Cardiac fibroblast (primary cell): ENCODE measurements around a stretch of chr22.

DNA sequence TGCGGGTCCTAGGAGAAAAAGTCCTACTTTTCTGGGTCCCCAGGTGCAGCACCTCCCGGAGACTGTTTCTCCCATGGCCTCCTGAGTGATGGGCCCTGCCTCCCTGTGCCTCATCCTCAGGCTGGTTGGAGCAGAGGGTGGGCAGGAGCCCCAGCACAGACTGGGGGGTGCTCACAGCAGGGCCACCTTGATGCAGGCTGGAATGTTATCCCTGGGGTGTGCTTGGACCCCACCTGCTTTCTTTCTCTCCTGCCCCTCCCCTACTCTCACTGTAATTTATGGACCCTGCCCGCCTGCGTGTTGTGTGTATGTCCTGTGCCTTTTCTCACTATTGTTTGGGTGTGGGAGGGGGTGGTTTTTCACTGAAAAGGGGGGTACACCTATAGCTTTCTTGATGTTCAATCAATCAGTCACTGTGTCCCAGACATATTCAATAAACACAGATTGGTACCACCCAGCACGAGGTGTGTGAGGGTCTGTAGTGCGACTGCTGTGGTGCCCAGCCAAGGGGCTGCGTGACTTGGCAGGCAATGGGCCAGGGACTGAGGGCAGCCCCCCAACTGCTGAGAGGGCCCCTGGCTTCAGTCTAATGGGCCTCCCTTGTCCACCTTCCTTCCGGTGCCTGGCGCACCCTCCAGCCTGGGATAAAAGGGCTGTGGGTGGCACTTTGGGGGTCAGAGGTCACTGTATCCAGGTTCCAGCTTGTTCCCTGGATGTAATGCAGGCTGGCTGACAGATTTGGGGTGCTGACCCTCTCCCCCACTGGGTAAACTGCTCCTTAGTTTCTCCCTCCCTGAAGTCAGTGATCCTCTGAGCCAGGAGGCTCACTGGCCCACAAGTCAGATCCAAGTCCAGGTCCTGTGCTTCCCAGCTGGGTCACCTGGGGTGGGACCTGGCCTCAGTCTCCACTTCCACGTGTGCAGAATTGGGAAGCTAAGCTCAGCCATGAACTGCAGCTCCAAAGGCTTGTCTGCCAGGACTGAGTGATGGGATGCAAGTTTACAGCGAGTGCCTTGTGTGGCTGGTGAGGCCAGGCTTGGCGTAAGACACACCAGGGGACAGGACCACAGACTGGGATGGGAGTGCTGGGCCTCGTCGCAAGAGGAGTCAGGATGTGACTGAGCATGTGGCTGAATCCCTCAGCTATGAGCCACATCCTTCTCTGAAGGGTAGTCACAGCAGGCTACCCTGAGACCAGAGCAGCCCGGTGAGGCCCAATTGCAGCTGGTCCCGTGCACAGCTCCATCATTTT, 7.6 kb downstream of the SHISA8 start:
- RRBS, result no CpG with 5 or more reads among the region's 16 CpGs

DNA sequence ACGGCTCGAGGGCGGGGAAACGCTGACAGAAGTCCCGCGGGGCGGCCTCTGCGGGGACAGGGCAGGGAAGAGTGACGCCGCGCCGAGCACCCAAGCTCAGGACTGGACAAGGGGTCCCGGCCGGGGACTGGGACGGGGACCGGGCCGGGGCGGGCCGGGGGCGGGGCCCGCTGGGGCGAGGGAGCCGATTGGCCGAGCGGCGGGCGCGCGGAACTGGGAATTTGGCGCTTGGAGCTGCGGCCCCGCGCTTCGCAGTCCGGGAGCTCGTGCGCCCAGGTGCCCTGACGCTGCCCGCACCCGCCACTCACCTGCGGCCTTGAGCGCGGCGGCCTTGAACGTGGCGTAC, 4.8 kb downstream of the SHISA8 start:
- RRBS, result no CpG with 5 or more reads among the region's 46 CpGs

- RRBS, result 1% methylated on average over 21 of the region's 57 CpGs
Measured at GRCh38 chr22:41910446-41910965, 4.4 kb downstream of the SHISA8 start.

DNA sequence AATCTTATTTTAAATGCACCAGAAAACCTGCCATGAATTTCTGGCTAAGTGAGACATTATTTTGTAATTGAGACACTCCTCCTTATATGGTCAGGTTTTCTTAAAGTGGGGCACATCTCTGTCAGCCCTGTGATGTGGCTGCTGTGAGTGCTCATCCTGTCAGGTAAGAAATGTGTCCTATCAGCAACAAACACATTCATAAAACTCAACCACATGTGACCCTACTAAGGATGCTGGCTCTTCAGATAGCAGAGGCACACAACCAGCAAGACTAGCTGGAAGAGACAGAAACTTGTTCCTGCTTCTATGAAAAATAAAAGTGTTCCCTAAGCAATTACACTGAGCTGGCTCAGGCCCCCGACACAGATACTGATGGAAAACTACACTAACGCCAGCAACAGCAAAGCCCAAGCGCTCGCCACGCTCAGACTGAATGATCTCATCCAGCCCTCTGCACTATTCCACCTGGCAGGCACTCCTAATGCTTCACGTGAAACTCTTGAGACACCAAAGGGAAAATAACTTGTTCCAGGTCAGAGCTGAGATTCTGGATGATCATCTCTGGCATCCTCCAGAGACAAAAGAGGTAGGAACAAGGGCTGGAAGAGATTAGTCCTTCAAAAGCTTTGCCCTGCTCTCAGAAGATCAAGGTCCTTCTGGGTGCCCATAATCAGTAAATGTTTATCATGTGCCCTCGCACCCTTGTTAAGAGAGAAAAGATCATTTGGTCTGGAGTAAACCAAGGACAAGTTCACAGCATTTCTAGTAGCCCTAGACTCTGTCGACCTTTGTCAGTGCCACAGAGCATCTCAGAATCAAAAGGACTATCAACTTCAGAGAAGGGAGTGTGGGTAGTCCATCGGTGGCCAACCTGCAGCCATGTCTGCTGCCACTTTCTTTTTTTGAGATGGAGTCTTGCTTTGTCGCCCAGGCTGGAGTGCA, 50.0 kb upstream of the CYP2D6 start:
- RRBS, result no CpG with 5 or more reads among the region's 10 CpGs

GRCh38 chr22:42340538-42341790, 70.5 kb upstream of the TCF20 start:
- RRBS, result no CpG with 5 or more reads among the region's 38 CpGs

- RRBS, result no CpG with 5 or more reads among the region's 8 CpGs
Measured at GRCh38 chr22:42357611-42358051, 74.6 kb downstream of the NFAM1 start.

DNA sequence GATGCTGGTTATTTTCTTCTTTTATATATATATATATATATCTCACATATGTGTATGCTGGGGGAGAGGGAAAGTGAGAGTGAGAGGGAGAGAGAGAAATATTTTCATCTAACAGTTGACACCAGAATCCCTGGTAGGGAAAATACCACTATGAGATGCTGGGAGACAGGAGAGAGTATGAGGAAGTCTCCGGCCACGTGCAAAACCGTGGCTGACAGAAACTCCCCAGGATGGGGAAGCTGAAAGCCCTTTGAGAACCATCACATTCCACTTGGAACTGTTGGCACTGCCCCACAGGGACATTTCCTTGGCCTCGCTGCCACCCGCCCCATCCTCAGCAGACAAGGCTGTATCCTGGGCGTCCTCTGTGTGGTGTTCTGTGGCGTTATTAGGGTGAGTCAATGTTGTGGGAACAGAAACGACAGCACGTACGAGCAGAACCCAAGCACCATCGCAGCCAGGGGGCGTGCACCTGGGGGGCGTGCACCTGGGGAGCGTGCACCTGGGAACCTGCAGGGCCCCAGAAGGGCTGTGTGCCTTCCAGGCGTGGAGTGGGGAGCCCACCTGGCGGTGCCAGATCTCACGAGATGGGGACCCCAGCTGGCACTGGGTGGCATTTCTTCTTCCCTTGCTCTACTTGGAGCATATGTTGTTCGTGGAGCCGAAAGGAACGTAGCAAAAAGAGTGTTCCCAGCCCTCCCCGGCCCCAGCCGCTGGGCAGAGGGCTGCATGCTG, 35.6 kb downstream of the NFAM1 start:
- RRBS, result no CpG with 5 or more reads among the region's 22 CpGs

DNA sequence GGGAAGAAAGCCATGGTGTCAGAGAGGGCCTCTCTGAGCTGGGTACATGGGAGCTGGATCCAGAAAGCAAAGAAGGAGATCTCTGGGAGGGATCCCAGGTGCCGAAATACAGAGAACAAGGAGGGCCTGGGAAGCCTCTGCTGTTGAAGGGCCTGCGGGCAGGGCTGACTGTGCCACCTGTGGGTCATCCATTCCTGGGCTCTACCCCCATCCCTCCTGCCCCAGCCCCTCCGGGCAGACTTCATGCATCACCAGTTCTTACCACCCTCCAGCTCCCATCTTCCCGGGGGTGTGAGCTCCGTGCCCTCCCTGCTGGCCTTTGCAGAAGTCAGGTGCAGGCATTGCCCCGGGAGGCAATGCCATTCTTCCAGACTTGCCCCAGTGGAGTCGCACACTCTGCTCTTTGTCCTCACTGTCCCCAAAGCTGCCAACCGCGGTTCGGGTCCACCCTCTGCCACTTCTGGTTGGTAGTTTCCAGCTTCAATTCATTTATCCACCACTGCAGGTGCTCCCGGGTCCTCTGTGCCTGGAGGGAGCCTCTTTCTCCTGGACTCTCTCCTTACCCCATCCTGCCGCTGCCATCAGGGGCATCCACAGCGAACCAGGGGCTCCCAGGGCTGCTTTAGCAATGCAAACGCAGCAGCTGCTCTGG, 28.2 kb downstream of the NFAM1 start:
- RRBS, result 67% methylated on average over 3 of the region's 14 CpGs

GRCh38 chr22:42443202-42443903, 11.2 kb upstream of the NFAM1 start:
- RRBS, result no CpG with 5 or more reads among the region's 3 CpGs

DNA sequence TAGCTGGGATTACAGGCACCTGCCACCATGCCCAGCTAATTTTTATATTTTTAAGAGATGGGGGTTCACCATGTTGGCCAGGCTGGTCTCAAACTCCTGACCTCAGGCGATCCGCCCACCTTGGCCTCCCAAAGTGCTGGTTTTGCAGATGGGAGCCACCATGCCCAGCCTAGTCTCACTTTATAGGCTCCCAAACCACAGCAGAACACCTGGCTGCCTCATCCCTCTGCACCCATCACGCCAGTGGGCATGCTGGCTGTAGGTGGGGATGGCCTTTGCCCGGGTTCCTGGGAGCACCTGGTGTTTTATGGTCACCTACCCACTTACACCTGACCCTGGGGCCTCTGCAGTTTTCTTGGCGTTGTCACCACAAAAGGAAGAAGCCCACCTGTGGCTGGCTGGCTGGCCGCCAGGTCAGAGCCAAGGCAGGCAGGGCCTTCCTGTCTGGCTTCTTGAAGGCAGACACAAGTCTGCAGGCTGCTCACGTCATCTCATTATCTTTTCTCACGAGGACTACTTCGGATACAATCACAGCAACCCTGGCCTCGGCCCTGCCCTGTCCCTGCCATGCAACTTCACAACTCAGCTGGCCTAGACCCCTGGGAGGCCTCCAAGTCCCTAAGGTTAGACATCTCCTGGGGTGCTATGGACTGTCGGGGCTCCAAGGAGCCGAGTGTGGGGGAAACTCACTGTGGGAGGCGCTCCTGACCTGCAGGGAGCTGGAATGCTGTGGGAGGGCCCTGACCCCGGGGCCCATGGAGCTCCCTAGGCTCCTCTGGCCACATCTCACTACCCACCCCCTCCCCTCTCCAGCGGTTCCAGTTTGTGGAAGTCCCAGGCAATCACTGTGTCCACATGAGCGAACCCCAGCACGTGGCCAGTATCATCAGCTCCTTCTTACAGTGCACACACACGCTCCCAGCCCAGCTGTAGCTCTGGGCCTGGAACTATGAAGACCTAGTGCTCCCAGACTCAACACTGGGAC, 8.0 kb downstream of the RRP7A start:
- RRBS, result no CpG with 5 or more reads among the region's 18 CpGs

DNA sequence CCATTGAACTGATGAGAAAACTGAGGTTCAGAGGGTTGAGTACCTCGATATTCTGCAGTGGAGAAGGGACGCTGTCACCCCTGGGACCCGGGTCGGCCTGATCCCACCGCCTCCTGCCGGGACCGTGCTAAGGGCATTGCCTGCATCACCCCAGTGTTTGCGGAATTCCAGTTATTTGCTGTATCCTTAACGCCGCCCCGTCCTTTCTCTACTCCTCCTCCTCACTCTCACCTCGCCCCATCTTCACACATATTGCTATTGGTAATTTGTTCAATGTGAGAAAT, 394 bp upstream of the A4GALT start:
- RRBS, result no CpG with 5 or more reads among the region's 12 CpGs

GRCh38 chr22:42792847-42793444, 64.1 kb downstream of the ARFGAP3 start:
- RRBS, result no CpG with 5 or more reads among the region's 15 CpGs

- RRBS, result no CpG with 5 or more reads among the region's 9 CpGs
Measured at GRCh38 chr22:42805462-42806111, 51.5 kb downstream of the ARFGAP3 start.

DNA sequence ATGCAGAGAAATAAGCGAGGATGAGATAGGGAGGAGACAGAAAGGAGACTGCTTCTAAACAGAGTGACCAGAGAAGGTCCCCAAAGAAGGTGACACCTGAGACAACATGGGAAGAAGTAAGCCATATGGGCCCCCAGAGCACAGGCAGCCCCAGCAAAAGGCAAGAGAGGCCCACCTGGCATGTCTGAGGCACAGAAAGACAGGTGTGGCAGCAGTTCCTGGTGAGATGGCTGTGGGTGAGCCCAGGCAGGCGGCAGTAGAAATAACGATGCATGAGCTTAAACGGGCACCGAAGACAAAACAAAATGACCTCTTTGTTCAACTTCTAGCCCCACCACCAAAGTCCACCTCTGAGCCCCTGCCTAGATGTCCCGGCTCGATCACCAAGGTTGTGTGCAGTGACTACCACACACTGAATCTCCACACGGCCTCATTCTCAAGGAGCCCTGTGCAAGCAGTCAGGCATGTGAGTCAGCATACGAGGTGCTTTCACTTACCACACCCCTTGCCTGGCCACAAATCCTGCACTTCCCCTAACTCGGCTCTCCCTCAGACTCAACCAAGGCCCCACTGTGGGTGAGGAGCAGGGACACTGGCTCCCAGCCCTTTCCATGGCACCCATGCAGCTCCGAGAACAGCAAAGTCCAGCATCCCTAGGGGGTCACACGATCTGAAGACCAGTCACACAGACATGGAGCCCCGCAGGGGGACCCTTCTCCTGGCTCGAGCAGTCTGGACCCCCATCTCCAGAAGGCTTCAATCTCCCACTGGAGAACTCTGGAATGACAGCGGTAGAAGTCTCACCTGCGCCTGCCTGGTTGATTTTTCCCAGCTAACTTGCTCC, 77.6 kb downstream of the PACSIN2 start:
- RRBS, result no CpG with 5 or more reads among the region's 16 CpGs

DNA sequence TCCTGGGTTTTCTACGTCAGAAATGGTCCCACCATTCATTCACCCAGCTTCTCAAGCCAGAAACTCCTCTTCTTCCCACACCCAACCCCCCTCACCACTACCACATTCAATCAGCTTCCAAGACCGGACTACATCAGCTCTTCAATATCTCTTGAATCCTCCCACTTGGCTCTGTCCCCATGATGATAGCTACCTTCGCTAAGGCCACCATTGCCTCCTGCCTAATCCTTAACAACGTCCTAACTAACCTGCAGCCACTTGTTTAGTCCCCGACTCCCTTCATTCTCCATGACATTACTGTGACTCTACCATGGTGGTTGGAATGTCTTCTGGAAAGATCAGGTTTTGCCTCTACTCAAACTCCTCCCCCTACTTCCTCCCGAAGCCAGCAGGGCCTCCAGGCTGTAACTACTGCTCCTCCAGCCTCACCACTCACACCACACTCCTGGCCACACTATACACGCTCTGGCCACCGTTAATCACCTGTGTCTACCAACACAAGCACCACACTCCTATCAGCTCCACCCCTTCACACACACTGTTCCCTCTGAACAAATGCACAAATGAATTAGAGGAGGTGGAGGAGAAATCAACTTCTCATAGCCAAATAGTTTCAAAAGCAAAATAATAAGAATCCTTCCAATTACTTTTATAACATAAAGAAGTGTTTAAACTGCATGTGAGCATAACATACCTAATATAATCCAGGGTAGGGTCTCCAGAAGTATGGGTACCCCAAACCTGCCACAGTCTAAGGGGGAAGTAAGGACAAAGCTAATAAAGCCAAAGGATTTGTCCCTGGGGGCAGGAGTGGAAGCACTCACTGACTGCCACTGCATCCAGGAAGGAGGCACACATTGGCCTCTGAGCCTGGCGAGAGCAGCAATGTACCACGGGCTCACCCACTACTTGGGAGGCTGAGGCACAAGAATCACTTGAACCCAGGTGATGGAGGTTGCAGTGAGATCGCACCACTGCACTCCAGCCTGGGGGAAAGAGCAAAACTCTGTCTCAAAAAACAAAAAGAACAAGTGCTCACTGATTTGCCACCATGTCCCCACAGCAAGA, 69.1 kb downstream of the PACSIN2 start:
- RRBS, result no CpG with 5 or more reads among the region's 11 CpGs

GRCh38 chr22:42947611-42948017, 67.3 kb downstream of the PACSIN2 start:
- RRBS, result no CpG with 5 or more reads among the region's 7 CpGs

GRCh38 chr22:42975408-42976281, 39.3 kb downstream of the PACSIN2 start:
- RRBS, result no CpG with 5 or more reads among the region's 3 CpGs

DNA sequence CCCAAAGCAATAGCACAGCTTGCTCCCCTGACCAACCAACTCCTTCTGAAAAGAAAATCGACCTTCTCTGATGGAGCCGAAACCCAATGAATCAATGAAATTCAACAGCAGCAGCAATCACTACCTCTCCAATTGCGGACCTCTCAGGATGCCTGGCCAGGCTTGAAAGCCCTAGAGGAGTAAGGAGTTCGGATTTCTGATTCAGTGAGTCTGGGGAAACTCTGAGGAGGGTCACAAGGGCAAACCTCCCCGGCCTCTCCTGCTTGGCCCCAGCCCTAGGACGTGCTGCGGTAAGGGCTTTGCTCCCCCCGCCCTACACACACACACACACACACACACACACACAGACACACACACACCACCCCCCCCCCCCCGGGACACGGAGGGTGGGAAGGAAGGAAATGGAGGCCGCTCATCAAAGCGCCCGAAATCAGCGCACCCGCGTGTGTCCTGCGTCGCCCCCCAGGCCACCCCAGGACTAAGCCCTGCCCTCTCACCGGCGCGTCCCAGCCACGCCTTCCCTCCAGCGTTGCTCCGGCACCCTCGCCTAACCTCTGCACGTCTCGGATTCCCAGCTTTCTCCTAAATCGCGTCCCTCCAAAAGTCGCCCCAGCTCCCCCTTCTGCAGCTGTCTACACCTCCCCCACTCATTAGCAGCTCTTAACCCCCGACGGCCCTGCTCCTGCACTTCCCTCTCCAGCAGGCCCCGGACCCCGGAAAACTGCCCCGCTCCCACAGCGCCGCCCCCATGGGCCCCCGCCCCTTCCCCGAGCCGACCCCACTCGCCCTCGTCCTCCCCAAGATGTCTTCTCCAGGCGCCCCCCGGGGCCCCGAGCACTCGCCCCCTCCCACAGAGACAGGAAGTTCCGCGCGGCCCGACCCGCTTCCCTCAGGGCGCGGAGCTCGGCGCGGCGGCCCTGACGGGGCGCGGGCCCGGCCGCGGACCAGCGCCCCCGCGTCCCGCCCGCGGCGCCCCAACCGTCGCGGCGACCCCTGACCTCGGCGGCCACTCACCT, 634 bp downstream of the PACSIN2 start:
- RRBS, result 2% methylated on average over 4 of the region's 76 CpGs

GRCh38 chr22:43027468-43027780, 12.5 kb upstream of the PACSIN2 start:
- RRBS, result no CpG with 5 or more reads among the region's 5 CpGs

DNA sequence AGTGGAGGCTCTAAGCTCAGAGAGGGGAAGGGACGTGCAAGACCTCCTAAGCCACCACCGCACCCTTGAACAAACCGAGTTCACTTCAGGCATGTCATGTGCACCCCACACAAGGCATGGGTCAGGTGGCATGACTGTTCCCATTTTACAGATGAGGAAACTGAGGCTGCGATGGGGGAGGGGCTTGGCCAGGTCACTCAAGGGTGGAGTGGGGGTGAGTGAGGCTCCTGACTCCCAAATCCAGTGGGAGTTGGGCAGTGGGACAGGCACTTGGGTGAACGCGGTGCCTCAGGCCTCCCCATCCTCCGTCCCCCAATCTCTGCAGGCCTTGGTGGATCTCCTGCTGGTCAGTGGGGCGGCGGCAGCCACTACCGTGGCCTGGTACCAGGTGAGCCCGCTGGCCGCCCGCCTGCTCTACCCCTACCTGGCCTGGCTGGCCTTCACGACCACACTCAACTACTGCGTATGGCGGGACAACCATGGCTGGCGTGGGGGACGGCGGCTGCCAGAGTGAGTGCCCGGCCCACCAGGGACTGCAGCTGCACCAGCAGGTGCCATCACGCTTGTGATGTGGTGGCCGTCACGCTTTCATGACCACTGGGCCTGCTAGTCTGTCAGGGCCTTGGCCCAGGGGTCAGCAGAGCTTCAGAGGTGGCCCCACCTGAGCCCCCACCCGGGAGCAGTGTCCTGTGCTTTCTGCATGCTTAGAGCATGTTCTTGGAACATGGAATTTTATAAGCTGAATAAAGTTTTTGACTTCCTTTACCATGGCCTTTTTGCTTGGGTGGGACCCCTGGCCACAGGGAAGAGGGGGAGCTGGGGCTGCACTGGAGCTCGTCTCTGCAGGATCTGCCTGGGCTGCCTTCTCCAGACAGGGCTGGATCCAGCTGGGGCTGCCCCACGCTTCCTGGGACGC, 11.4 kb downstream of the TSPO start:
- RRBS, result no CpG with 5 or more reads among the region's 27 CpGs